Fibroblast of villous mesenchyme (primary cell): ENCODE data around the gene C4BPB.

- CAGE, long polyA plus RNA, result no peak
Observed at GRCh38 chr1:207007122-207007910, 25.2 kb downstream of the C1orf116 start.

DNA sequence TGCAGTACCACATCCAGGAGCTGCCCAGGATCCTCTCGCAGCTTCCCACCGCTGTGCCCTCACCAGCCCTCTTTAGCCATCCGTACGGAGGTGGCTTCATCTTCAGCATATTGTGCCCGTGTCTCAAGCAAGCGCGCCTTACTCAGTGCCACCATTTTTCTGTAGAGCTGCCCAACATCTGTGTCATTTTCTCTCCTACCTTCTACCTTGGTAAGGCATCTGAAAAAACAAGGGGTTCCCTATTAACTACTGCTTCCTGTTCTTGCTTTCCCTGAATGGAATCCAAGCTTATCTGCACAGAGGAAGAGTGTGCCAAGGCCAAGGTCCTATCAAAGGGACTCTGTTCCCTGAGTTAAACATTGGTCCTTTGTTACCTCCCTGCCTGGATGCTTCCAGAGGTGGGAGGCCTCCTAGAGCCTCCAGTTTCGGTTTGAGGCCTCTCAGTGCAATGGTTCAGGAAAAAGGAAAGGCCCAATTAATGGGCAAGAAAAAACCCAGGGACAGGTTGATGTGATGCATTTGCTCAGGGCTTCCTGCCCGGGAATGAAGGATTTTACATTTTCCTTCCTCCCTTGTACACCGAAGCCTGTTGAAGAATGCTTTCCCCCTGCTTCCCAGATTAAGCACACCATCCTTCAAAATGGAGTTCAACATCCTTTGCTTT is 23.1 kb downstream of the C1orf116 start:
- CAGE, long polyA plus RNA, result no peak

DNA sequence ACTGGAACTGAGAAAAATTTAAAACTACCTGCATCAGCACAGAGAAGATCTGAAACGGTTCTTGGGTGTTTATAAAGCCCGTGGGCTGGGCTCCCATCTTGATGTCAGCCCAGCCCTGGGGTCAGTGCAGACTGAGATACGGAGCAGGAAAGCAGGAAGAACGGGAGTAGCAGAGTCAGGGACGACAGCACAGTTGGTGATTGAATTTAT is 11.6 kb downstream of the C1orf116 start:
- CAGE, long polyA plus RNA, result no peak

DNA sequence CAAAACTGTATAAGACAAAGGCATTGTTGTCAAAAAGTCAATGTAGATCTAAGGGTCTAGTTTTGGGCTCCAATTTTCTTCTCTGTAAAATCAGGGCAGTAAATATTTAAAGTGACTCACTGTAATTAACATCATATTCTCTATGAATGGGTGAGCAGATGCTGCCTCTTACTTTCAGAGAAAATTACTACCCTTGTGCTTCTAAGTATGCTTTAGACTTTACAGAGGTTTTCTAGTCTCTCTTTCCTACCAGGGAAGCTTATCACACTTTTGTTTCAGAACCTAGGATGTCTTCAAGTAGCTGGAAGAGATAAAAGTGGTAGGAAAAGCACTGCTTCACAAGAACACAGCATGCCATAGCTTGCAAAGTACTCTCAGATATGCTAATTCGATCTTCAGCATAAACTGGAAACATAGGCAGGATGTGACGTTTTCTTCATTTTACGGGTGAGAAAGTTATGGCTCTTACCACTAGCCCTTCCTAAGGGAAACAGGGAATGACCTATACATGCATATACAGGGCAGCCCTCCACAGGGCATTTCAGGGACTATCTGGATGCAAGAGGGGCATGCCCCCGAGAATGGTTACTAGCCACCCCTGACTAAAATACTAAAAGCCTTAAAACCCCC is 2.7 kb downstream of the C1orf116 start:
- CAGE, long polyA plus RNA, result no peak

GRCh38 chr1:207050382-207050881 is 576 bp downstream of the YOD1 start:
- CAGE, long polyA plus RNA, result no peak

DNA sequence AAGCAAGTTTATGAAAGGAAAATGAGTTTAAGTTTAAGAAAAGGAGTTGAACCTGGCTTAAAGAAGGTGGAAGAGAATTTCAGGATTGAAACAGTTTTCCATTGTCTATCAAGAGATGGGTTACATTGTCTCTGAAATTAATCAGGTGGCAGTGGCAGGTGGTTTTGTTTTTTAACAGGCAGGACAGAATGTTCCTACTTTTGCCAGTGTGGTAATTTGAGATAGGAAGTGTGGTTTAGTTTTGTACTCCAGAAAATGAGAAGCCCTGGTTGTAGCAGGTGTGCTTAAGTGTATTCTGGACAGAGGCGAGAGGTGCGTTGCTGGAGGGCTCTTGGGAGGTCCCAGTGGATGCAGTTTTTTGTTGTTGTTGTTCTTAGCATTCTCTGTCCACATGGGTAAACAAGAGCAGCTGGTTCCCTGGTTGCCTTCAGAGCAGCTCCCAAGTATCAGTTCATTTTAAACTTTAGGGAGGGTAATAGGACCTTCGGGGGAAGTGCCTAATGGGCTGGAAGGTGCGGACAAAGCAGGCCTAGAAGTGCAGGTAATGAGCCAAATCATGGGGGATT is 5.8 kb downstream of the PFKFB2 start:
- CAGE, long polyA plus RNA, result no peak

- CAGE, long polyA plus RNA, result no peak
Observed at GRCh38 chr1:207088581-207089851, at the start of gene C4BPB. TSS of gene C4BPB (plus strand) at chr1:207088860.

- CAGE, long polyA plus RNA, result no peak
Observed at GRCh38 chr1:207240766-207241093, 80.7 kb upstream of the CD55 start.

DNA sequence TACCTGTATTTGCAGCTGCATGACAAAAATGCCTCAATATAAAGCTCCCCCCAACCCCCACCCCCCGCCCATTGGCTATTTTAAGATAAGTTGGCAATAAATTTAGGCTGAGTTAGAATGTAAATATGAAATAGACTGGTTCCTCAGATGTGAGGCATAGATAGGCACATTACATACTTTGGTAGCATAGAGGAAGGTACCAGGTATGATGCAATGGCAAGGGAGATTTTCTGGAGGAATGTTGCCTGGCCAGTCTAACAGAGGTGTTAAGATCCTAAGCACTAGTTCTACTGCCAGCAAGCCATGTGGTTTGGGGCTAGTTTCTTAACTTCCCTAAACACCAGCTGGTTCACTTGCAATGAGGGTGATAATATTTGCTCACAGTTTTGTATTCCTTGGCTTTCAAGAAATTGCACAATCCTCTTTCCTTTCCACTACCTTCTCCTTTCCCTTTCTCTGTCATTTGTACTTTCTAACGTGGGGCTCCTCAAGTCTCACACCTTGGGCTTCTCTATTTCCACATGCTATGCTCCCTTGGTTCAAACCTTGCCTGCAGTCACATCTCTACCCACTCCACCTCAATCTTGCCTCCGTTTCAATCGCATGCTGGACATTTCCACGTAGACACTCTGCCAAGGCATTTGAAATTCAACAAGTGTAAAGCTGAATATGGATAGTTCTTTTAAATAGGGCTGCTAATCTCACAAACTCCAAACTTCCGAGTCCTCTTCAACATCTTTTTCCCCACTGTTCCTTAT is 4.7 kb upstream of the CD55 start:
- CAGE, long polyA plus RNA, result no peak

GRCh38 chr1:207321149-207321387 is 410 bp upstream of the CD55 start:
- CAGE, long polyA plus RNA, result no peak

GRCh38 chr1:207322339-207322709 is 846 bp downstream of the CD55 start:
- CAGE, long polyA plus RNA, result no peak

- CAGE, long polyA plus RNA, result no peak
Observed at GRCh38 chr1:207327204-207328273, 6.1 kb downstream of the CD55 start.

DNA sequence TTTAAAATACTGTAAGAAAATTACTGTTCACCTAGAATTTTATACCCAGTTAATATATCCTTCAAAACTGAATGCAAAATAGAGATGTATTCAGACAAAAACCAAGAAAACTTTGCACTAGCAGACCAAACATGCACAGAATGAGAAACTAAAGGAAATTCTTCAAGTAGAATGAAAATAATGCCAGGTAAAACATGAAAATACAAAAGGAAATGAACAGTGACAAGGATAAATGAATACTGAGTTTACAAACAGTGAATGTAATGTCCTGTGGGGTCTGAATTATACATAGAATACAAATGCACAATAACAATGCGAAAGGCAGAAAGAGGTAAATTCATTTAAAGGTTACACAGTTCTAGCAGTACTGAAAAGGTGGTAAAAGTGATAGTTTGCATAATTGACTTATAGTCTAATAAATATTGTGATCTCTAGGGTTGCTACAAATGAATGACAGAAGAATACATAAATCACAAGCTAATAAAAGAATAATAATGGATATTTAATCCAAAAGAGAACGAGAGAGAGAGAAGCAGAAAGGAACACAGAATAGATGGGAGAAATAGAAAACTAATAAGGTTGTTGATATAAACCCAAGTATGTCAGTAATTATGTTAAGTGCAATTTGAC is 12.9 kb downstream of the CD55 start:
- CAGE, long polyA plus RNA, result no peak

GRCh38 chr1:207483672-207483871 is 12.4 kb upstream of the CR1 start:
- CAGE, long polyA plus RNA, result no peak

- CAGE, long polyA plus RNA, result no peak
Observed at GRCh38 chr1:207740876-207741188, 11.0 kb upstream of the CD46 start.

DNA sequence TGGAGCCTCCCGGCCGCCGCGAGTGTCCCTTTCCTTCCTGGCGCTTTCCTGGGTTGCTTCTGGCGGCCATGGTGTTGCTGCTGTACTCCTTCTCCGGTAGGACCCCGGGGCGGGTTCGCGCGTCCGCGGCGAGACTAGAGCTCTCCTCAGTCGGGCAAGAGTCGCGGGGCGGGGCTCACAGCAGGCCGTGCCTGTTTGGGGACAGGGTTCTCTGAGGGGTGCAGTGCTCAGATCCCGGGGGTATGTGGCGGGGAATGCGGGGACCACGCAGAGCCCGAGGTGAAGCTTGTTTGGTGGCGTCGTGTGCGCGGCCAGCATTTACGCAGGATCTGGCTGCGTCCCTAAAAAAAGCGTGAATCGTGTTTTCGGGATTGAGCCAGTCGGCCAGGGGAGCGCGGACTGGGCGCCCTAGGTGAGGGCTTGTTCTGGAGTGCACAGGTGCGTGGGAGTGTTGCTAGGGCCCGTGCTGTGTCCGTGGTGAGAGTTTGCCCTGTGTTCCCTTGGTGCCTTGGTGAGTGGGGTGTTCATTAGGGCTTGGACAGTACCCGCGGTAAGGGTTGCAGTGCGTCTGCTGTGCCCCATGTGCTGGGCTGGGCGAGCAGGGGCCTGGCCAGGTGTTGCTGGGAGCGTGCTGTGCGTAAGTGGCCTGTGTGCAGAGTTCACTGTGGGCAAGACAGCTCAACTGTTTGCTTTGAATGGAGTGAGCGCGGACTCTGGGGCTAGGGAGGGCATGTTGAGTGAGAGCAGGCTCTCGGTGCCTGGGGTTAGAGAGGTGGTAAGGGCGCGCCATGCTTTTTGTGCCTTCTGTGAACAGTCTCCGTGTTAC is 573 bp downstream of the CD46 start:
- CAGE, long polyA plus RNA, result no peak

DNA sequence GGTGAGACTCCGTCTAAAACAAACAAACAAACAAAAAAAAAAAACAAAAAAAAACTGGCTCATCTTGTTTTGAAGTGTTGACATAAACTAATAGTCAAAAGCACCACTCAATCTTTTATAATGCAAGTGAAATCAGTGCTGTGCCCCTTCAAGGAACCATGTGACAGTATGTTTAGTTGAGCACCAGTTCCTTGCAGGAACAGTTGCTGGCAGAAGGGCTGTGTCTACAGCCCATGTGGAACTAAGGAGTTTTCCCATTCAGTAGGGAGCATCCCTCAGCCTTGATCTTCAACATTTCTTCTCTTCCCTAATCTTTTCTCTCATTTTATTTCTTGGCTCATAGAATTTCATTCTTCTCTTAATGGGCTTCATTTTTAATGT is 49.1 kb downstream of the CD46 start:
- CAGE, long polyA plus RNA, result no peak

DNA sequence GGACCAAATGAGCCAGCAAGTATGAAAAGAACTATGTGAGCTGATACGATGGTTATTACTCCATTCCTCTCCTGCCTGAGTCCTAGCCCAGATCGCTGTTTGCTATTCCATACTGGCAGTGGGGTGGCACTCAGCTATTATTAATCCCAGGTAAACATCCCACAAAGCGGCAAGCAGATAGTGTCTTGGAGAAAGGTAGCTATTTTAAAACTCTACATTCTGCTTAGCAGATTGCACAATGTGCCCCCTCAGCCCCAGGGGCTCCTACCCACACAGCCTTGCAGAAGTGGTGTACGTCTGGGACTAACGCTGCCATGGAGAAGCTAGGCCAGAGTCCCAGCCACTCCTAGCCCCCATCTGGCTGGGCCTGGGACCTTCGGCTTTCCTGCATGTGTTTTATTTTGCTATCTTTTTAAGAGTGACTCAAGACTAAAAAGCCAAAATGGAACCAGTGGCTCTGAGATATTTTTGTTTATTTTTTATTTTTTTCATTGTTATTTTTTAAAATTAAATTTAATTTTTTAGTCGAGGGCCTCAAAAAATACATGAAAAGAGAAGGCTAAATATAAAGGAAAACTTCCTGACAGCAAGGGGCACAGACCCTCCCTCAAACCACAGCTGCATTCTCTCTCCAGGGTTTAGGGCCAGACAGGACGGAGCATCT is 59.1 kb downstream of the CD46 start:
- CAGE, long polyA plus RNA, result no peak

DNA sequence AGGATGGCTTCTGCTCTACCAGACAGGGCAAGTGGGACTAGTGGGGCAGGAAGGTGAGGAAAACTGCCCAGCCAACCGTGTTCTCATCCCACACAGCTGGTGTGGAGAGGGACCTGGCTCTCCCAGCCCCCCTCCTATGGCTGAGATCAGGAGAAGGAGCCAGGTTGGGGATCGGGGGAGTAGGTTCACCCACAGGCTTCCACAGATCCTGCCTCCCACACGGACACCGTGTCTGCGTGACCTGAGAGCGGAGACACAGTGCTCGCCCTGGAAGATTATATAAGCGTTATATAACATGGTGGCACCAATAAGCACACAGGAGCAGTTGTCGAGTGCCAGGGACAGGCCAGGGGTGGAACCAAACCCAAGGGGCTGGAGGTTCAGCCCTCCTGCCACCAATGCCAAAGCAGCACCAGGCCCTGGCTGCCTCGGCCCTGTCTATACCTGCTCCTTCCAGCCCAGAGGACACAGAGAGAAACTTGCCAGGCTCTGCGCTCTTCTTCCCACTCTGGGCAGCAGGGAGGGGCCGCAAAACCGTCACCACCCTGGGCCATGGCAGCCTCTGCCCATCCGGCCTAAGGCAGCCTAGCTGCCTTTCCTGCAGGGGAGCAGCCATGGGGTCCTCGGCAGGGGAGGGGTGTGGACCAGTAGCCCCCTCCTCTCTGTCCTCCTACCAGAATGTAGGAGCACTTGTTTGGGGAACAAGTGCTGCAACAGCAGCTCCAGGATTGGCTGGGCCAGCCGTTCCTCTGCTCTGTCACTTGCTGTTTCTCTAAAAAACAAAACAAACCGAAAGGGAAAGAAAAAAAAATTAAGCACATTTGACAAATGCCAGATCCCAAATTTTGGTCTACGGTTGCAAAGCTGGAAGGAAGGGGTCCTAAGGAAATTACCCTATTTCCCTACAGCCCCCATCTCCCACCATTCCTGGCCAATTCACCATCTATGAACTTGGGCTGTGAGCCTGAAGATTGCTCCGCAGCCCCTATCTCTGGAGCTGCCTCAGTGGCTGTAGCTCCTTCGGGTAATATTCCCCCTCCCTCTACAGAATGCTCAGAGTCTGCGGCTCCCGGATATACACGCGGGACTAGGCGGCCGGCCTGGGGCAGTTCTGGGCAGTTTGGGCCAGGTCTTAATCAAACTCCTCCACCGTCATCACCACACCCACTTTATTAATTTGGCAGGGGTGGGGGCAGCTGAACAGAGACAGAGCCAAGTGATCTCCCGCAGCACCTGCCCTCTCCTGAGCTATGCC is 43.2 kb downstream of the CD34 start:
- CAGE, long polyA plus RNA, result no peak

GRCh38 chr1:207962420-207963246 is 51.7 kb upstream of the CD34 start:
- CAGE, long polyA plus RNA, result no peak